Frontal cortex (tissue), 2 donors: Measurements from ENCODE around the genes MMP7 and DDI1.

- RAMPAGE, long total RNA, result no peak
These were observed 615 bp downstream of the TRPC6 start for GRCh38 chr11:101583088-101583696.

- RAMPAGE, long total RNA, result no peak
These were observed 5.2 kb upstream of the CEP126 start for GRCh38 chr11:101909548-101910125.

DNA sequence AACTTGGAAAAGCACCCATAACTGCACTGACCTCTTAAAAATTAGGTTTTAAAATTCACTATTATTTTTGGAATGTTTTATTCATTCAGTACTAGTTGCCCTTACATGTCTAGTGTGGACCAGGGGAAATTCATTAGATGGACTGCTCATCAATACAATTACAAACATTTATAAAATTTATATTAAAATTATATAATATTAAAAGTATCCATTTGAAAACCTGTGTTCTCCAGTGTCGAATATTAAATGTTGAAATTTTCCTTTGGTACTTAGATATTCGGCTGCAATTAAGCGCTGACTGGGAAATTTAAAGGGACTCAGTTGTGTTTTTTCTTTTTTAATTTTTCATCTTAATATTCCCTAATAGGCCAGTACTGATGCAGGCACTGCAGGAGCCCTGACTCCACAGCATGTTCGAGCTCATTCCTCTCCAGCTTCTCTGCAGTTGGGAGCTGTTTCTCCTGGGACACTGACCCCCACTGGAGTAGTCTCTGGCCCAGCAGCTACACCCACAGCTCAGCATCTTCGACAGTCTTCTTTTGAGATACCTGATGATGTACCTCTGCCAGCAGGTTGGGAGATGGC, 3.6 kb downstream of the YAP1 start:
- RAMPAGE, long total RNA, result no peak

DNA sequence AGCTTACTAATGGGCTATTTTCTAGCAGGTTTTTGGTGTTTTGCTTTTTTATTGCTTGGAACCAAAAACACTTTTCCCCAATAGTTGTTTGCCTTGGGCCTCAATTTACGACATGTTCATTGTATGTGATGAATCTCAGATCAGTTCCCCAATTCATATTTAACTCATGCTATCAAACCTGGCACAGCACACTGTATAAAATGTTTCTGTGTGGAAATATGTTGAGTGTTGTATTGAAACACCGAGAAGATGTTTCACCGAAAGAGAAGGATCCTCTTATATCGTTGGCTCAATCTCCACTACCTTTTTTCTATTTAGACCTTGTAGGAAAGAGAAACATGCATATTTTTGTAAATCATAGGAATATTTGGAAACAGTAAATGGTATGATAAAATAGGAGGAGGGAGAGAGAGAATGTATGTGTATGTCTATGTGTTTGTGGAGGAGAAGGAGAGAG, 88.4 kb downstream of the YAP1 start:
- RAMPAGE, long total RNA, result no peak

DNA sequence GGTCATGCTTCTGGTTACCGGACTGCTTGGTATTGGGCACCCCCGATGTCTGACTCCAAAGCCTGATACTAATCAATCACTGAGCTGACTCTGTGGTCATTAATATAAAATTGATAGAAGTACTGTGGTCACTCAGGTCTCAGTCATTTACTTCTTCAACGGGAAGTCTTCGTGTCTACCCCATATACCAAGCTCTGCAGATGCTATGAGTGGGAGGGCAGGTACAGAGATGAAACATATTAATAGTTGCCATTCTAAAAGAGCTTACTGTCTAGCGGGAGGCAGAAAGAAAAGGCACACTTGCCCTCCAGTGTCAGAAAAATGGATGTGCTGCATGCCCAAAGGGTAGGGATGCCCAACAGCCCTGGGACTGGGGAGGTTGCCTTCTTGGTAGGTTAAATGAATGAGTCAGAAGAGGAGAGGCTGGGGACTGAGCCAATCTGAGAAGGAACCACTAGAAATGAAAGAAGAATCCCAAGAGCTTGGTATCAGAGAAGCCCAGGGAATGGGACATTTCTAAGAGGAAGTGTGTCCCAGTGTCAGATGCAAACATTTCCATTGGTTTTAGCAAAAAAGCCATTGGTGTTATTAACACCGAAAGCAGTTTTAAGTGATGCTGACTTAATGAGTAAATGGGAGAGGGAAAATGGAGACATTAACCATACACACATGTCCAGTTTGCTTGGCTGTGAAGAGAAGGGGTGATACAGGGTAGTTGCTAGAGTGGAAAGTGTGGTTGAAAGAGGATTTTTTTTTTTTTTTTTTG, 1.2 kb downstream of the BIRC3 start:
- RAMPAGE, long total RNA, result no peak

GRCh38 chr11:102322591-102323113, 5.4 kb downstream of the BIRC3 start:
- RAMPAGE, long total RNA, result no peak

- RAMPAGE, long total RNA, result no peak
These were observed 8.5 kb upstream of the BIRC2 start for GRCh38 chr11:102338388-102339006.

DNA sequence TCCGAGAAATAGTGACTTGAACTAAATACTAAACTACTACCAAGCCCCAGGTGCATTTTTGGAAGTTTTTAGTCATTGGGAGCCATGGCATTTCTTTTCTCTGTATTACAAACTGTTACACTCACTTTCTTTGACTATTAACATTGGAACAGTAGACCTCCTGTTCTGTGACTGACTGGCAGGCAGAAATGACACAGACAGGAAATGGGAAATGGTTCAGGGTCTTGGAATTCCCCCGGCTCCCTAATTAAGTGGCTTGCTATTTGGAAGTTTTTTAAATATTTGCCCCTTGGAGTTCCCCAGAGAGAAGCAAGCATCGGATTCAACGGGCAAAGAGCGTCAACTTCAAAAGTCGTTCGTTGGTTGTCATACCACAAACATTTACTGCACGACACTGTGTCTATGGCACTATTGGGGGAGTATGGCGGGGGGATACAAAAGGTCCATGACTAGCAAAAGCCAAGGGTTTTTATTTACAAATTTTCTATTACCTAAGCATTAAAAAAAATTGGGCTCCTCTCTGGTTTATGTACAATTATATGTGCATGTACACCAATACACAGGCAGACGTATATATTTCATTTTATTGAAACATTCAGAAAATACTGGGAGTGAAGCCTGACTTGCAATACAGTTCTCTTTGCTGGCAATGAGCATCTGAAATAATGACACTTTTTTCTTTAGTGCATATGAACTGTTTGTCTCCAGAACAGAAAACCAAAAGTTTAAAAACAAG, 994 bp upstream of the BIRC2 start:
- RAMPAGE, long total RNA, result no peak

GRCh38 chr11:102413583-102413976, 39.0 kb downstream of the TMEM123 start:
- RAMPAGE, long total RNA, result no peak

- RAMPAGE, long total RNA, result no peak
These were observed 35.7 kb downstream of the TMEM123 start for GRCh38 chr11:102416805-102417365.

DNA sequence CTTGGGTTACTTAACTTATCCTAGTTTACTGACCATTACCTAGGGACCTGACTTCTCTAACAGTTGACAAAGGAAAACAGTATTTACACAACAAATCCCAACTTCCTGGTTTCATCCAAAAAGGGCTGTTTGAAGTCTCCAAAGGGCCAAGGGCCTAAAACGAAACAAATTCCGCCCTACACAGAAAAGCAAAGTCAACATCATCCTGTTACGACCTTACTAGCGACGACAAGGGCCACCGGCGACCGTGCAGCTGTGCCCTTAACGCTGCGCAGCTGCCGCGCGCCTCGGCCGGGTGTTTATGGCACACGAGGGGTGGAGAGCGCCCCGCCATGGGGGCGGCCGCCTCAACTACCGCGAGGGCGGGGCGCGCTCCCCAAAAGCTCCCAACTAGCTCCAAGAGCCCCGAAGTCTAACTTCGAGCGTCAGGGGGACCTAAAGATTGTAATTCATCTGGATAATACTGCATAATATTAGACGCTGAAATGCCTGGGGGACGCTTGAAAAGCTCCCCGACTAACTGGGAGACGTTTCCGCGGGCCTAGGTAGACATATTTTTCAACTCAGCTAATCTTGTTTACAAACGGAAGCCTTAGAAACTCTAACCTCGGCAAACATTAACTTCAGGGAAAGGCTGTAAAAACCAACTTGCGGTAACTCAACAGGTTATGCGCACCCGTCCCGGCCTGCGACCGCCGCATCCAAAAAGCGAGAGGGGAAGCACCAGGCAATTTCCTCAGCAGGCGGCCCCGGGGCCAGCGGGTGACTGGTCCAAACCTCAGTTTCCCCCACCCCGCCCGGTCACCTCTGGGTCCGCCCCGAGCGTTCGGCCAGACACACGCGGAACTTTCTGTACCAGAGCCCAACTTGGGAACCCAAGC, 737 bp downstream of the TMEM123 start:
- RAMPAGE, long total RNA, result no peak

DNA sequence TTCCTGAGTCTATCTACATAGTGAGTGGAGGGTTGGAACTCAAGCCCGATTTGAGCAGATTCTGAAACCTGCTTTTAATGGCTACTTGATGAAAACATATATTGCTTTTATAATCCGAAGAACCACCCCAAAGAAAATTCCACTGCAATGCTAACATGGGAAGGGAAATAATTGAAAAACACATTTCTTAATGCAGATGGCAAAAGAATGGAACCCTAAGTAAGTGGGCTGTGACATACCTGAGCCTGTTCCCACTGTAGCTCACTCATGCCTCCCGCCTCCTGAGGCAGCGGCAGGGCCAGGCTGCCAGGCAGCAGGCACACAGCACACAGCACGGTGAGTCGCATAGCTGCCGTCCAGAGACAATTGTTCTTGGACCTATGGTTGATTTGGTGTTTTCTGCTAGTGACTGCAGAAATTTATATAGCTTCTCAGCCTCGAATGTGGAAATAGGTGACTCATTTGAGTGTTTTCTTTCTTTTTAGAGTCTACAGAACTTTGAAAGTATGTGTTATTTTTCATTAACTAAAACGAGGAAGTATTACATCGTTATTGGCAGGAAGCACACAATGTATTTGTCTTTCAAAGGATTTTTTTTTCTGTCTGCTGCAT, at the start of gene MMP7:
Gene MMP7 (minus strand): TSS at position 394 of the 612 bp plus-strand sequence.
- RAMPAGE, long total RNA, result no peak

GRCh38 chr11:102599744-102600370, 25.3 kb downstream of the MMP20 start:
- RAMPAGE, long total RNA, result no peak

DNA sequence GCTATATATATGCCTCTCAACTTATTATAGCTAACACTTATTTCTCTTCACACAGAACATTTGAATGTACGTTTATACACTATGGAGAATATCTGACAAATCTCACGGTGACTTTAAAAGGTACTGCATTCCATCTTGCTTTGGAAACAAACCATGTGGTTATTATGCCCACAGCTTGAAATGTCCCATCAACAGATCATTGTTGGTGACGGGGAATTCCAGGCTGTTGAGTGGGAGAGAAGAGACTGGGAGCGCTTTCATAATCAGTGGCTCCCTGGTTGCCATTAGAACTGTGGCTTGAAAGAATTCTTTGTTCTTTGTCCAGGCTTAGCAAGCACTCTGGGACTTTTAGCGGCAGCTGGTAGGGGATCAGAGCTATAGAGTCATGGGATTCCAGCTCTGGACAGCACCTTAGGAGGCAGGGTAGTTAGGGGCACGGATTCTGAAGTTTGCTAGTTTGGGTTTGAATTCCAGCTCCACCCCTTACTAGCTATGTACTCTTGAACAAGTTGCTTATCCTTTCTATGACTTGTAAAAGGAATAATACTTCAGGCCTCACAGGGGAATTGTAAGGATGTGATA, 22.0 kb downstream of the MMP20 start:
- RAMPAGE, long total RNA, result no peak

DNA sequence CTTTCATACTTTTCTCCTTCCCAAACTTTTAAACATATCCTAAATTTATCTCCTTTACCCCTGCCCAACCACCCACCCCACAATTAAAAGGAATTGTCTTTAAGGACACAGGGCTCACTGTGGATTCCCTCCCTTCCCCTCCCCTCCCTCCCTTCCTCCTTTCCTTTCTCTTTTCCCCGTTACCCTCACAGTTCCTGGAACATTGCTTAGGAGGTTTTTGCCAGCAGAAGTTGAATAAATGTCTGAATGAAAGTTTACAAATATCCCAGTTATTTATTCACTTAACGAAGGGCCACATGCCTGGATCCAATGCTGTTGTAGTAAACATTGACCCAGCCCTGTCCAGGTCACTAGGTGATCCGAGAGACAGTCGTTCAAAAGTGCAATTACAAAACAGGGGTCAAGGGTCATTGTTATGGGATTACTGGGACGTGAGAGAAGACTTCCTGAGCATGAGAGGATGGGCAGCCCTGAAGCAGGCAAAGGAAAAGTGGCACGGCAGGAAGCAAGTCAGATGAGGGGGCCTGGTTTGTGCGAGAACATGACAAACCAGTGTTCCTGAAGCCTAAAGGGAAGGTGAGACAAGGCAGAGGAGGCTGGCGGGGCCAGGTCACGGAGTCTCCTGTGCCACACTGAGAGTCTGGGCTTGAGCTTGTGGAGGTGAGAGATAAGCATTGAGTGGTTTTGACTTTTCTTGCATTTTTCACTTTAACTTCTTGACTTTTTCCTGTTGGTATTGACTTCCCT, 15.7 kb upstream of the MMP20 start:
- RAMPAGE, long total RNA, result no peak

DNA sequence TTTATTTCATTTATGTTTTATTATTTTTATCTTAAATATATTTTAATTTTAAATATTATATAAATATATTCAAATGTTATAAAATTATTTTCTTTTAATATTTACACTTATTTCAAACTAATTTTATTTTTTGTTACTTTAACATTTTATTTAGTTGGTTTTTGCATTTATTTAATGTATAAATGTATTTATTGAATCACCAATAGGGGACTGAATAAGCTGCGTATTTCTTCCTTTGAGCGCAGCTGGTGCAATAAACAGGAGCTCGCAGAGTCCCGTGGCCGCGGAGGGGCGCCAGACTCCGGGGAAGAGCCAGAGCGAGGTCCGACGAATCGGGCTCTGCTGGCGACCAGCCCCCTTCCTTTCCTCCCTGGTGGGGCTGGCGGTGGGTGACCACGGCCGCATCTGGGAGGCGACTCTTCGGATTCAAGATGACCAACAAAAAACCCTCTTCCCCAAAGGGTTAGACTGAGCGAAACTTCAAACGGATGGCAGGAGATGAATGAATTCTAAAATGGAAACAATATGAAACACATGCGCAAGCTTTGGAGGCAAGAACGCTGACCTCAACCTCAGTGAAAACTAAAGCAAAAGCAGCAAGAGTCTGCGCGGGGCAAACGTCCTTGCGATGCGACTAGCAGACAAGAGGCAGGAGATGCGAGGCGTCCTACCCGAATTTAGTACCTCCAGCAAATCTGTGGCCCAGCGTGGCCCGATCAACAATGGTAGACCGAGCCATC, 12.0 kb downstream of the MMP3 start:
- RAMPAGE, long total RNA, result no peak

DNA sequence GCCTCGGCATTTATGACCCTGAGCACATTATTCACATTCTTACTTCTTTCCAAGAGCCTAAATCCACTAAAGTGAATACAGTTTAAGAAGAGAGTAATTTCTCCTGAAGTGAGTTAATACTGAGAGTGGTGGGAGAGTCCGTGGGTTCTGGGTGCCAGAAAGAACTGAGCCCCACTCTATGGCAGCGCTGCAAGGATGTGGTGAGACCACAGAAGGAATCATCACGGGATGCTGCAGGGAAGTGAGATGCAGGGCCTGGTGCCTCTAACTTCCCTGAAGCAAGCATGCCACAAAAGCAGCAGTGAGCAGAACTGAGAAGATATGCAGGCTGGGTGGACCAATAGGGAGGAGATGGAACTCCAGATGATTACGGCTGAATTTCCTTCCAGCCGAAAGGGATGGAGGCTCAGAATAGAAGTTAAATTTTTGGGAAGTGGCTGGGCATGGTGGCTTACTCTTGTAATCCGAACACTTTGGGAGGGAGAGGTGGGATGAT, 5.0 kb upstream of the MMP12 start:
- RAMPAGE, long total RNA, result no peak

GRCh38 chr11:103055728-103056202, 36.2 kb downstream of the DCUN1D5 start:
- RAMPAGE, long total RNA, result no peak

GRCh38 chr11:104036456-104036928, at the start of gene DDI1:
DDI1 (plus strand) TSS chr11:104036640.
- RAMPAGE, long total RNA, result no peak

GRCh38 chr11:104093863-104094517, 57.5 kb downstream of the DDI1 start:
- RAMPAGE, long total RNA, result no peak